HL-60 (cell line): ENCODE data around the genes MILR1 and SMURF2.

DNA sequence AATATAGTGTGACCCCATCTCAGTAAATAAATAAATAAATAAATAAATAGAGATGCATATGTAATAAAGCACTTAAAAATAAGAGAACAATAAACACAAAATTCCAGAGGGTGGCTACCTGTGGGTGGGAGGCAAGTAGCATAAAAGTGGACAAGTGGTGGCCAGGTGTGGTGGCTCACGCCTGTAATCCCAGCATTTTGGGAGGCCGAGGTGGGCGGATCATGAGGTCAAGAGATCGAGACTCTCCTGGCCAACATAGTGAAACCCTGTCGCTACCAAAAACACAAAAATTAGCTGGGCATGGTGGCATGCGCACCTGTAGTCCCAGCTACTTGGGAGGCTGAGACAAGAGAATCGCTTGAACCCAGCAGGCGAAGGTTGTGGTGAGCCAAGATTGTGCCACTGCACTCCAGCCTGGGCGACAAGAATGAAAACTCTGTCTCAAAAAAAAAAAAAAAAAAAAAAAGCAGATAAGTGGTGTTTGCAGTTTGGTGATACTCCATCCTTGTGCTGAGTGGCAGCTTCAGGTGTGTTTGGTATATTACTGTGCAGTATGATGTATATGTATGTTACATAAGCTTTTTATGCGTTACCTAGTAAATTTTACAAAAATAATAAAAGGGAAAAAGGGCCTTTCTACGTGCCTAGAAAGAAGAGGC lies 929 bp downstream of the ICAM2 start:
- RRBS = no CpG with 5 or more reads among the region's 11 CpGs

- RRBS = no CpG with 5 or more reads among the region's 15 CpGs
Measured at GRCh38 chr17:64128828-64129512, 974 bp downstream of the ERN1 start.

GRCh38 chr17:64145907-64146041 lies 15.8 kb upstream of the ERN1 start:
- RRBS = 6% methylated on average over 4 of the region's 10 CpGs

DNA sequence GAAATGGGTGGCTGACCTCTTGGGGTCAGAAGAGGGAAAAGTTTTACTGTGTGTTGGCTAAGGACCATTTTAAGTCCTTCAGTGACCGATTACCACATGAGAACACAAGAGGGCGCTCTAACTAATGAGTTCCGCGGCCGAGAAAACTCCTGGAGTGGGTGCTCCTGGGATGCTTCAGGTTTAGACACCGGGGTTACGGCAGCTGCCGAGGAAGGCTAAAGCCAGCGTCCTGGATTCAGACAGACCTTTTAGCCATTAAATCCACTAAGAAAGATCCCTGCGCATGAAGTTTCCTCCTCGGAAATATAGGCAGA lies 58.0 kb upstream of the TEX2 start:
- RRBS = no CpG with 5 or more reads among the region's 11 CpGs

DNA sequence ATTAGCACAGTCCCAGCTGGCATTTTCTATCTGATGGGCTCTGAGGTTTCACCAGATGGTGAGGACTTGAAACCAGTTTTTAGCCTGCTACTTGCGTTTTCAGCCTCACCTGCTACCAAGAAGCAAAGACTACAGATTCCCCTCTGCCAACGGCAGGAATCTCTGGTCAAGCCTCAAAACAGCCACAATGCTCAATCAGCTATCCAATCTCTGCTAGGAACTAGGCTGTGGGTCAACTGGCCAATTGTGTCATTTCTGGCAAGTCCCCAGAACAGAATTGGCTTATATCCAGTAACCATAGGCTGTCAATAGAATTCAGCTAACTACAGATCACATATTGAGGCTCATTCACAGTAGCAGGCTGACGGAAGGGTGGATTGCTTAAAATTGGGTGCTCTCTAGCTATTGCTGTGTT lies 11.7 kb downstream of the PECAM1 start:
- RRBS = no CpG with 5 or more reads among the region's 3 CpGs

DNA sequence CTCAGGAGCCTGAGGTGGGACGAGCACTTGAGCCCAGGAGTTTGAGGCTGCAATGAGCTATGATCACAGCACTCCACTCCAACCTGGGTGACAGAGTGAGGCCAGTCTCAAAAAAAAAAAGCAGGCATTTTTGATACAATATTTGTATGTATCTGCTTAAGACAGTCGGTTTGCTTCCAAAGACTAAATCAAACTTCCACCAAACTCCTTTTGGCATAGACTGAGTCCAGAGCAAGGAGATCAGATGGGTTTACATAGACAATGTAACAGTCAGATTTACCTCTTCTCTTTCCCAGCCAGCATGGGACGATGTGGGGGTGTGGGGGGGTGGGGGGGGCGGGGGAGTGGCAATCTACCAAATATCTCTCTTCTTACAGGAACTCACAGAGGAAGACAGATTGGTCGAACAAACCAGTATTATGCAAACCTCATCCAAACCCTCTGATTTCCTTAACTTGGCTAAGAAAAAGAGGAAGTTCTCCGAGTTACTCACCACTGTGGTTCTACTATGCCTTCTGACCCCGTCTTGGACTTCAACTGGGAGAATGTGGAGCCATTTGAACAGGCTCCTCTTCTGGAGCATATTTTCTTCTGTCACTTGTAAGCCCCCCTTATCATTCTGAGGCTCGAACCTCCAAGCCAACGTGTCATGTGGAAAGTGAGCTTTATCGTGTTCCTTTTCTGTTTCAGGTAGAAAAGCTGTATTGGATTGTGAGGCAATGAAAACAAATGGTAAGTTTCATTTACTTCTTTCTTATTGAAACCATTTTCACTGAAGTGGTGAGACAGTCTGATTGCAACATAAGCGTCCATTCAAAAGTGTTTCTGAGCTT lies at the start of gene MILR1:
TSS of gene MILR1 (plus strand) at position 492 of the 833 bp plus-strand sequence.
- RRBS = no CpG with 5 or more reads among the region's 11 CpGs

DNA sequence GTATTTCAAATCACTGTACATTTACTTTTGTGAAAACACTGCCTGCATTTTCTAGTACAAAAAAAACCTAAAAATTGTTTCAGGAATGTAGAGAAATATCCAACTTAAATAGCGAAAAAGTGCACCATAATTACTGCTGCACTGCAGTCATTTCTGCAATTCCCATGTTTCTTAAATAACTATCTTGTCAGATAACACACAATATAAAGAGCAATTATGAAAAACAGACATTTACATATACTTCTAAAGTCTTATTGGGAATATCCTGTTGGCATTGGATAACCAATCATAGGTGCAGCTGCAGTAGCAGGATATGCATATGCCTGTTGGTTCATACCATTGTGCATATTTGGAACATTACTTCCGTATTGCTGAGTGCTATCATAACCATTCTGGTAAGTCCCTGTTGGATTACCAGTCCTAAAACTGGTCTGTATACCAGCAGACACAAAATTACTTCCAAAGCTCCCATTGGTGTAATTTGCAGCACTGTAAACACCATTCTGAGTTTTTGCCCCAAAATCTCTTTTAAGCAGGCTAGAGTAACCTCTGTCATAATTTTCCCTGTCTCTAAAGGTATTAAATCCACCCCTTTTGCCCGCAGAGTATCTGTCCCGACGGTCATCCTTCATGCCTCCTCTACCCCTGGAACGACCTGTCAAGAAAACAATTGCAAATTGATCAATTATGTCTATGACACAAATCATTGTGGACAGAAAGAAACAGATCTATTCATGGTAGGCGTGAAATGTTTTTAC lies 3.0 kb upstream of the POLG2 start:
- RRBS = no CpG with 5 or more reads among the region's 7 CpGs

DNA sequence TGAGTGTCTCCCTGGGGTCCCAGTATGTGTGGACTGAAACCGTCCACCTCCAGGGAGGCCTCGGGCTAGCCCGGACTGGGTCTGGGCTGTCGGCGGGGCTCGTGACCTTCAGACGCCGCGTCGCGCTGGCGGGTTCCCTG lies 211 bp downstream of the CEP95 start:
- RRBS = 0% methylated on average over 3 of the region's 12 CpGs

DNA sequence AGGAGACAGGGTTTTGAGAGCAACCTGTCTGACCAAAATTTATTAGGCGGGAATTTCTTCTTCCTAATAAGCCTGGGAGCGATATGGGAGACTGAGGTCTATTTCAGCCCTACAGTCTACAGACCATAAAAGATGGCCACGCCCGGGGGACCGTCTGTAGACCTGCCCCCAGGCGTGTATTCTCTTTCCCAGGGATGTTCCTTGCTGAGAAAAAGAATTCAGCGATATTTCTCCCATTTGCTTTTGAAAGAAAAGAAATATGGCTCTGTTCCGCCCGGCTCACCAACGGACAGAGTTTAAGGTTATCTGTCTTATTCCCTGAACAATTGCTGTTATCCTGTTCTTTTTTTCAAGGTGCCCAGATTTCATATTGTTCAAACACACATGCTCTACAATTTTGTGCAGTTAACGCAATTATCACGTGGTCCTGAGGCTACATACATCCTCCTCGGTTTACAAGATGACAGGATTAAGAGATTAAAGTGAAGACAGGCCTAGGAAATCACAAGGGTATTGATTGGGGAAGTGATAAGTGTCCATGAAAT lies 4.5 kb downstream of the CEP95 start:
- RRBS = no CpG with 5 or more reads among the region's 13 CpGs

GRCh38 chr17:64529259-64529877 lies 22.6 kb downstream of the CEP95 start:
- RRBS = no CpG with 5 or more reads among the region's 6 CpGs

GRCh38 chr17:64580731-64581232 lies 74.0 kb downstream of the CEP95 start:
- RRBS = no CpG with 5 or more reads among the region's 3 CpGs

DNA sequence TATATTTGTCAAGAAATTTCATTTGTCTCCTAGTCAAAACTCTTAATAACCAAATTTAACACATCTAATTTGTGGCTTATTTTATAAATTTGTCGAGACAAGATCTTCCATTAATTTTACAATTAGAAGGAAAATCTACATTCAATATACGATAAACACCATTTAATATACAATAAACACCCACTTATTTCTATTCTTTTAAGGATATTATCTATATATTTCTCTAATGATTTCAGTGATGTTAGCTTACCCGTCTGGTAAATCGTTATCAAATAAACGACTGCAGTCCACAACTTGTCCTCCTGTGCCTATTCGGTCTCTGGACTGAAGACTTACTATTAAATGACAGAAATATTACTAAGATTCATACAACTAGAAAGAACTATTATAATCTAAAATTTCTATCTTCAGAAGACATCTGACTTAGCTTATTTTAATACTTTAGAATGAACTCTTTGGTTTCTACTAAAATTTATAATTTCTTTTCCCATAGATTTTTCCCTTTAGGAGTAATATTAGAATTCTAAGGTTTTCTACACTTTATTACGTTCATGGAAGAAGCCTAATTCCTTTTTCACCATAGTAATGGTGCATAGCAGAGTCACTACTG lies 76.2 kb downstream of the SMURF2 start:
- RRBS = no CpG with 5 or more reads among the region's 7 CpGs

DNA sequence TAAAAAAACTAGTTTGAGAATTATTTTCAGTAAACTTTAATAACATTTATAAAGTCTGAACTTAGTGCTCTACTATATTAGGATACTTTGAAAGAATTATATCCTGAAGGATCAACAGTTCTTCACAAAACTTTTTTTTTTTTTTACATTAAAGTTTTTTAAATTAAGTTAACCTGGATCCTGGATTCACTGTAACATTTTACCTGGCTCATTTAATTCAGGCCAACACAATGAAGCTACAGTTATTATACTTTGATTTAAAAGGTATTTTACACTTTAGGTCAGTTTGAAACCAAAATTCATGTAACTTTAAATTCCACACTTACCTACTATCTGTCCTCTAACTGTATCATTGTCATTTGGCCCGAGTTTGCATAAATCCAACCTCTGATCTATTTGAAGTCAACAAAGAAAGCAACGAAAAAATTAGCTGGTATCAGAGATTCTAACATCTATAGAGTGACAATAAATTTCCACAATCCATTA lies 71.3 kb downstream of the SMURF2 start:
- RRBS = no CpG with 5 or more reads among the region's 2 CpGs

GRCh38 chr17:64660657-64661758 lies 1.1 kb downstream of the SMURF2 start:
- RRBS = 6% methylated on average over 6 of the region's 49 CpGs

DNA sequence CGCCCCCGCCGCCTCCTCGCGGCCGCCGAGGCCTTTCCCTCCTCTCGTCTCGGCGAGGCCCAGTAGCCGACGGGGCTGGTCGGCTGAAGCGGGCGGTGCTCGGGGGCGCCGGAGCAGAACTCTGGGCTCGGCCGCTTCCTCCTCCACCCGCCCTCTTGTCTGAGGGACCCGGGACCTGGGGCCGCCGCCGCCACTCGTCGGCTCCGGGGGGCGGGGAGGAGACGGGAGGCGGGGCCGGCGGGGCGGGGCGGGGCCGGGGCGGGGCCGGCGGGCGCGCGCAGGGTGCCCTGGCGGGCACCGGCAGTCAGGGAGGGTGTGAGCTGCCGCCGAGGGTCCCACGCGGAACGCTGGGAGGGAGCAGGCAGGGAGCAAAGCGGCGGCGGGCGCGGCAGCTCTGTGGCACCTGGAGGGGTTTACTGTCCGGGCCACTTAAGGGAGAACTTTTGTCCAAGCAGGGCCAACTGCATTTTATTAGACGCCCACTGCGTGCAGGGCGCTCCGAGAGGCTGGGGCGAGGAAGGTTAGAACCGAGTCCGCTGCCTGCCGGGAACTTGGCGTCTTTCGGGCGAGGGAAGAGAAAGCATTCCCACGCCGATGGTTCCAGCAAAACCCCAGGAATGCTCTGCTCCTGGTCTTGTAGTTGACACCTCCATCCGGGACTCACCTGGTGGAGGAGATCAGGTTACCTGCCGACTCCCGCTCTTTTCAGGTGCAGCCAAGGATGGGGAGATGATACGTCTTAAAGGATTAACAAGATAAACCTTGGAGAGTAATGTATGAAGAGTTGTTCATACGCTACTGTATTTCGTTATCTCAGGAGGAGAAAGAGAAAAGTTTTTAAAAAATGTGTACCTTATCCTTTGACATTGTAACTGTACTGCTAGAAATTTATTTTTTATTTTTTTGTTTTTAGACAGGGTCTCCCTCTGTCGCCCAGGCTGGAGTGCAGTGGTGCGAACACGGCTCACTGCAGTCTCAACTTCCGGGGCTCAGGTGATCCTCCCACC lies at the start of gene SMURF2:
TSS of gene SMURF2 (minus strand) at position 161 of the 1,007 bp plus-strand sequence.
- RRBS = 6% methylated on average over 12 of the region's 78 CpGs

- RRBS = no CpG with 5 or more reads among the region's 6 CpGs
Measured at GRCh38 chr17:64706154-64706808, 44.2 kb upstream of the SMURF2 start.

DNA sequence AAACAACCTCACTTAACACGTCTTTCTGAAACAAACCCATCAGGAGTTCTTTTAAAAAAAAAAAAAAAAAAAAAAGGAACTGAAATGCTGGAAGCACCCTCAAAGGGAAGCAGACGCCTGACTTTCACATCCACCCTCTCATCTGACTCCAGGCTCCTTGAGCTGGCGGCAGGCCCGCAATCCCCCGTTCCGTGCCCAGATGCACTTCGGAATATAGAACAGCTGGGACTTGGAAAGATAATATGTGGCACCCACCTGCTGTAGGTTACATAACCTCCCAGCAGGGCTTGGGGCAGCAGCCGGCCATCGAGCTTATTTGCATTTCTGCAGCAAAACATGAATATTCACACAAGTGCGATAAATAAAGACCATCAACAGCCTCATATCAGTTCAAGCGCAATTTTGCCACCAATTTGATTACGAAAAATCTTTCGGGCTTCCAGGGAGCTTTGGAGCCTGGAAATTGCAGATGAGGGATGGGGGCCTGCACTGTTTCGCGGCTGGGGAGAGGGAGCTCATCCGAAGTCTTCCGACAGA lies 115.7 kb upstream of the SMURF2 start:
- RRBS = no CpG with 5 or more reads among the region's 17 CpGs

GRCh38 chr17:64781025-64781227 lies 118.8 kb upstream of the SMURF2 start:
- RRBS = no CpG with 5 or more reads among the region's 17 CpGs

DNA sequence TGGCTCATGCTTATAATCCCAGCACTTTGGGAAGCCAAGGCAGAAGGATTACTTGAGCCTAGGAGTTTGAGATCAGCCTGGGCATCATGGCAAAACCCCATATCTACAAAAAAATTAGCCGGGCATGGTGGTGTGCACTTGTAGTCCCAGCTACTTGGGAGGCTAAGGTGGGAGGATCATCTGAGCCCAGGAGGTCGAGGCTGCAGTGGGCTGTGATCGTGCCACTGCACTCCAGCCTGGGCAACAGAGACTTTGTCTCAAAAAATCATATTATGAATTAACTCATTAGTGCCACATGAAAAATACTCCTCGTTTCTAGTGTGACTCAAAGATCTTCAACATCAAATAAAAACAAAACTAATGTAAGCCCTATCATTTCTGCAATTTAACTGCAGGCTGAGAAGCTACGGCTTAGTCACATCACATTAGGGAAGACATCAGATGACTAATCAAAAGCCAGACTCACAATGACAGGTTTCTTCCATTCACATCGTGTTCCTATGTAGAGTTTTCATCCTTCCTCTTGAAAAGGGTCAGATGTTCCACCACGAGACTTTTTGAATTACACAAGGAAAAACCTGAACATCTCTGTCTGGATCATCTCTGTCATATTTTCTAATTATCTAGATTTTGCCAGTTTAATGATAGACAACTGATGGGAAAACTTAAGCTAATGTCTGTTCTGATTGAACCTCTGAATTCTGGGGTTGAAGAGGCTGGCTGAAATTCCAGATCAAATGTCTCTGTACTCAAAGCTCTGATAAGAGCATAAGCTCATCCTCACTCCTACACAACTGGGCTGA lies 55.0 kb upstream of the LRRC37A3 start:
- RRBS = no CpG with 5 or more reads among the region's 7 CpGs

DNA sequence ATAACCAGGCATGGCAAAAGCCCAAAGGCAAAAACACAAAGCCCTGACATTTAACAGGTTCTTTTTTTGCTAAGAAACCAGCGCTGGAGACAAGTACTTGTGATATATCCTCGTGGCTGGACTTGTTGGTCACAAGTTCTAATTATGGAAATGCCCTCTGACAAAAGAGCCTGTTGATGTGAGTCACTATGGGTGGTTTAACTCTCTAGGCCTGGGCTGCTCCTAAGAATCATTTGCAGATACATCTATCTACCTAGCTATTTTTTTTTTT lies 67.5 kb downstream of the GNA13 start:
- RRBS = no CpG with 5 or more reads among the region's 2 CpGs